Subcutaneous adipose tissue (tissue), 3 donors: ENCODE measurements around a stretch of chr2.

GRCh38 chr2:44169978-44170907 lies 1.6 kb downstream of the PPM1B start:
- PRO-cap = bidirectional peak, plus-strand start at chr2:44170574, minus-strand start at chr2:44170490
- RAMPAGE, long total RNA, 3 experiments = no peak in any of the 3 experiments

DNA sequence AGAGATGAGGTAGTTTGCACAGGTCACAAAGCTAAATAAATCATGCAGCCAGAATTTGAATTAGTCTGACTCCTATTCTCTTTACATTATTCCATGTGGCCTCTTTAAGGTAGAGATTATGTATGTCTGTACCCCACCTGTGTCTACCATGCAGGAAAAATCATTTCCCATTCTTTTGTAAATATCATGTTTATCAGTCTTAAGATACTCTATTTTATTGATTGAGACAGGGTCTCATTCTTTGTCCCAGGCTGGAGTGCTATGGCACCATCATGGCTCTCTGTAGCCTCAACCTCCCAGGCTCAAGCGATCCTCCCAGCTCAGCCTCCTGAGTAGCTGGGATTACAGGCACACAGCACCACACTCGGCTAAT lies 52.7 kb upstream of the SLC3A1 start:
- PRO-cap = no peak
- RAMPAGE, long total RNA, 3 experiments = no peak in any of the 3 experiments

GRCh38 chr2:44268387-44268650 lies 7.0 kb upstream of the SLC3A1 start:
- PRO-cap = unidirectional peak, plus-strand start at chr2:44268560
- RAMPAGE, long total RNA, 3 experiments = no peak in any of the 3 experiments

DNA sequence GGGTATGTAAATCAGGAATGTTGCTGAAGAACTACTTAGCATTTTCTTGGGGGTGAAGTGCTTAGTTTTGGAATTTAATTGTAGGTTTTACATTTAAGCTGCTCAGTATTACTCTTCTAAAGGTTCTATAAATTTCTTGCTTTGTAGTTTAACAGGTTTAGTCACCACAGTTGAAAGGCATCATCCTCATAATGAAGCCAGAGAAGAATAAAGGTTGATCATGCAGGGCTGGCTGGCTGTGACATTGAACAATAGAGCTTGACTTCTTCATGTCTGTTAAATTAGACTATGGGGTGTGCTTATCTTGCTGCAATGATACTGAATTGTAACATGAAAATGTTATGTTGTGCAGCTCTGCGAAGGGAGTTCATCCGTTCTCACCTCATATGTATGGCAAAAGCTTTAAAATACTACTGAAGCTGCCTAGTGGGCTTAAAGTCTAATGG lies 81.7 kb downstream of the CAMKMT start:
- PRO-cap = no peak
- RAMPAGE, long total RNA, 3 experiments = no peak in any of the 3 experiments

DNA sequence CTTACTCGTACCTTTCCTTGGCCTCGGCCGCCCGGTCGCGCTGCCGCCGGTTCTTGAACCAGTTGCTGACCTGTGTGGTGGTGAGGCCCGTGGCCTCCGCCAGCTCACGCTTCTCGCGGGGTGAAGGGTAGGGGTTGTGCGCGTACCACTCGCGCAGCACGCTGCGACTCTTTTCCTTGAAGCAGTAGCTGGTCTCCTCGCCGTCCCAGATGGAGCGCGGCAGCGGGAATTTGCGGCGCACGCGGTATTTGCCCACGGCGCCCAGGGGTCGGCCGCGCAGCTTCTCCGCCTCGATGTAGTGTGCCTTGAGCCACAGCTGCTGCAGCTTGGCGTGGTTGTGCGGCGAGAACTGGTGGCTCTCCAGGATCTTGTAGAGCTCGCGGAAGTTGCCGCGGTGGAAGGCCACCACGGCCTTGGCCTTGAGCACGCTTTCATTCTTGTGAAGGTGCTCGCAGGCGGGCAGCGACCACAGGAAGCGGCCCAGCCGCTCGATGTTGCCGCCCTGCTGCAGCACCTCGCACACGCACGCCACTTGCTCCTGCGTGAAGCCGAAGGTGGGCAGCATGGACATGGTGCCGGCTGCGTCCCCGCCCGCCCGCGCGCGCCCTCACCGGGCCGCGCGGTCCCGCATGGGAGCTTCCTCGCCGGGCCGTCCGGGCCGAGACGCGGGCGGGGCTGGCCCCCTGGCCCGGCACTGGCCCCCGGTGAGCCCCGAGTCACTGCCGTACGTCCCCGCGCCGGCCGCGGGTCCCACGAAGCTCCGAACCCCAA lies 527 bp downstream of the SIX2 start:
- PRO-cap = no peak
- RAMPAGE, long total RNA, 3 experiments = no peak in any of the 3 experiments

- PRO-cap = no peak
- RAMPAGE, long total RNA, 3 experiments = no peak in any of the 3 experiments
Observed at GRCh38 chr2:45168657-45169265, 159.5 kb upstream of the SIX2 start.

DNA sequence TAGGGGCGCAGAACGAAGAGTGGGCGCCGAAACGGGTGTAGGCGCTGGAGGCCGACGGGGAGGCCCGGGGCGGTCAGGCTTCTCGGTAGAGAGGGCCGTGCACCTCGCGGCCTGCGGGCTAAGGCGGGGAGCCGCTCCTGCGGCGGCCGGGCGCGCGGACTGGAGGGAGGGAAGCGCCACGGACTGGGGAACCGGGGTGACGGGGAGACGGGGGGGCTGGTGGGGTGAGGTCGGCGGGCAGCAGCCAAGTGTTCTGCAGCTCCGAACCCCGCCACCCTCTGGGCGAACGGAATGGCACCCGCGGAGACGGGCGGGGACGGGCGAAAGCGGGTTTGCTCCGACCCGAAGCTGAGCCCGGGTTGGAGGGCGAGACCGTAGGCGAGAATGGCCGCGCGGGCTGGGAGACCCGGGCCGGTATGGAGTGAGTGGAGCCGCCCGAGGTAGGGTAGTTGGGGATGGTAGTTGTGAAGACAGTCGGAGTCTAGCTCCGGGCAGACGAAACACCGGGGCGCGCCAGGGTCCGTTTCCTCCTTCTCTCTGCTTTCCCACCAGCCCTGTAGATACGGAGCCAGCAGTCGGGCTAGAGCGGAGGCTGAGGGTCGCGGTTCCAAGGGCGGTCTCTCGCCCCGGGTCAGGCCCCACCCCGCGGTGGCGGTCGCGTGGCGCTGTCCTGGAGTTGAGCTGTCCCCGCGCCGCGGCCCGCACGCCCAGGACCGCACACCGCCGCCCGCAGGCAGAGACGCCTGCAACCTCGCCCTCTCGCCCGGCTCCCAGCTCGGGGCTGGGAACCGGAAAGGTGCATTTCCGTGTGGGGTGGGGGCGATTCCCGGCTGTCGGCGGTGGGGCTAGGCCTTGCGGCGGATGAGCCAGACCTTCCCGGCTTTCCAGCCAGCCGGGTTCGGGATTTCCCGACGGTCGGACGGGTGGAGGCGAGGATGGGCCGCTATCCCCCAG lies 160.3 kb upstream of the SIX2 start:
- PRO-cap = no peak
- RAMPAGE, long total RNA, 3 experiments = no peak in any of the 3 experiments

DNA sequence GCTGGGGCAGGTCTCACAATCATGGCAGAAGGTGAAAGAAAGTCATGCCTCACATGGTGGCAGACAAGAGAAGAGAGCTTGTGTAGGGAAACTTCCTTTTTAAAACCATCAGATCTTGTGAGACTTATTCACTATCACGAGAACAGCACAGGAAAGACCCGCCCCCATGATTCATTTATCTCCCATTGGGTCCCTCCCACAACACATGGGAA lies 183.2 kb upstream of the SIX2 start:
- PRO-cap = no peak
- RAMPAGE, long total RNA, 3 experiments = start-site peak on the minus strand in 1 of 3 experiments, centred at position 76 of the sequence, 8 reads per replicate

DNA sequence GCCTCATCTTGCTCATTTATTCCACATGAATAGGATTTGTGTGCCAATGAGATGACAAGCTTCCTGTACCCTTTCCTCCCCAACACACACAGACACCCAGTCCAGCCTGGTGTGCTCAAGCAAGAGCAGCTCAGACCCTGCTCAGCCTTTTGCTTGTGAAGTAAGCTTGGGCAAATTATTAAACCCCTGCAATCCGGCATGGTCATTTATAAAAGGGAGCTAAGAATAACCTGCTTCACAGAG lies 280.4 kb downstream of the SRBD1 start:
- PRO-cap = no peak
- RAMPAGE, long total RNA, 3 experiments = no peak in any of the 3 experiments

DNA sequence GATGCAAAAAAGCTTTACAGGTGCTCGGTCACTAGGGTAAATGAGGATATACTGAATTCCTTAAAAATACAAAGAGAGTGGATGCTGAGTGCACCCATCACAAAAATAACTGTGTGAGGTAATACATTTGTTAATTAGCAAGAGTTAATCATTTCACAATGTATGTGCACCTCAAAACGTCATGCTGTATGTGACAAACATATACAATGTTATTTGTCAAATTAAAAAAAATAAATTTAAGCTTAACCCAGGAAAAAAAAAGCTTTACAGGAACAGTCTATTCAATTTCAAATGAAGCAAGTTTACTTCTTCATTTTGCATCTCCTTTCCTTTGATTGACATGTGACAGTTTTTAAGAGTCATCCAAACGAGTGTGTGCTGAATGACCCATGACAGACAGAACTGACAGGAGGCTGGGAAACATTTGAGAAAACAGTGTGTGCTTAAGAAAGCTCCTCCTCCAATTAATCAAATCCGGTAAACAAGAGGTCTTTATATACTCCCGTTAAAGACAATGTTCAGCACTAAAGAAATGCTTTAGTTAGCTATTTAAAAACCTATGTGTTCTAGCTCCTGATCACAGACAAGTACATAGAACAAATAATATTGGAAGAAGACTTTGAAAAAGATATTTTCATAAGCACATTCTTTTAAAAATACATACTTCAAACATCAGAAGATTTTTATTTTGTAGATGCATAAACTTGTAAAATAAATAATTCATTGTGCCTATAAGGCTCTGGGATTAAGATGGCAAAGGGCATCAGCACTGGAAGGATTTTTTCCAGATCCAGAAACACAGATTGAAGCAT lies 177.7 kb downstream of the SRBD1 start:
- PRO-cap = no peak
- RAMPAGE, long total RNA, 3 experiments = no peak in any of the 3 experiments

DNA sequence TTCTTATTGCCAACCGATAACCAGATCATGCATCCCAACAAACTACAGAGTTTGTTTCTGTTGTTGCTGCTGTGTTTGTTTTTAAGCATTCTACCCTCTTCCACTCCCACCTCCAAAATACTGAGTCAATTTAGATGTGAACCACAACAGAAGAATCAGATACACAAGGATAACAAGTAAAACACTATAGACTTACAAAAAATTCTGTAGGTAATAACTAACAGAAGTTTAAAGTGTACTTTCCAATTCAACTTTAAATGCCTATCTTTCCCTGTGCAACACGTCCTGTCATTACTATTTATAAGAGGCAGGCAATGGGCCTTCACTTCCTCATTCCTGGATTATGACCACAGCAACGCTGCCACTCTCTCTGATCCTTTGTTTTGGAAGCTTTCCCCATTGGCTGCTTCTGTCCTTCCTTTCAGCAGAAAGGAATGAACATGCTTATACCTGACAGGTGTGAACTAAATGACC lies 152.0 kb downstream of the SRBD1 start:
- PRO-cap = no peak
- RAMPAGE, long total RNA, 3 experiments = no peak in any of the 3 experiments

DNA sequence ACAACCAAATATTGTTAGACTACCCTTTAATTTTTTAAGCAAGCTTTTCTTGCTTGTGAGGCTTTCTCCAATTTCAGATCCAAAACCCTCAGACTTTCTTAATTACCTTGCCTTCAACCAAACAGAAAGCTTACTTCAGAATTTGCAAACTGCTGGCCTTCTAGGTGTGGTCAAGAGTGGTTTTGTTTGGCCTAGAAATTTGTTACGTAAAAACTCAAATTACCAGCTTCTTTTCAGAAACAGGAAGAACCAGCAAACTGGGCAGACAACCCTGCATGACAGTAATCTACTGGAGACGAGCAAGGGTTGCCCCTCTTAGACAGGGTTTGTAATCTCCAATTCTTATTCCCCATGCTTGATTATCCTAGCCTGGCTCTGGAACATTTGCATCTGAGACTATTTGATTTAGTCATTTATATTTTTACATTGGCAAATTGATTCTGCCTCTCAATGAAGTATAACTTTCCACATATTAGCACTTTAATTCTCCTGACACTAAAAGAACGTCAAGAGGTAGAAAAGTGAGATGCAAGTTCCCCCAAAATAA lies 27.0 kb downstream of the SRBD1 start:
- PRO-cap = no peak
- RAMPAGE, long total RNA, 3 experiments = no peak in any of the 3 experiments

DNA sequence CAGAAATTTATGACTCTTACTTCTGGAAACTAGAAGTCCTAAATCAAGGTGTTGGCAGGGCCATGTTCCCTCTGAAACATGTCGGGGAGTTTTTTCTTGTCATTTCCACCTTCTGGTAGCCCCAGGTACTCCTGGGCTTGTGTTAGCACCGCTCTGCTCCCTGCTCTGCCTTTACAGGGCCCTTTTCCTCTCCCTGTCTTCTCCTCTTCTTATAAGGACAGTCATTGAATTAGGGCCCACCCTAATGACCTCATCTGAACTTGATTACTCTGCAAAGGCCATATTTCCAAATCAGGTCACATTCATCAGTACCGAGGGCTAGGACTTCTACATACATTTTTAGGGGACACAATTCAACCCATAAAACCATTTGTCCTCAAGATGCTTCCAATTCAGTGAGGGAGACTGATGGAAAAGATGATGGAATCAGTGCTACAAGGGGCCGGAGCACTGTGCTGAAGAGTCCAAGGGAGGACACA lies 40.8 kb downstream of the PRKCE start:
- PRO-cap = no peak
- RAMPAGE, long total RNA, 3 experiments = no peak in any of the 3 experiments

GRCh38 chr2:45839429-45839694 lies 187.9 kb downstream of the PRKCE start:
- PRO-cap = no peak
- RAMPAGE, long total RNA, 3 experiments = no peak in any of the 3 experiments

GRCh38 chr2:45938775-45939677 lies 287.6 kb downstream of the PRKCE start:
- PRO-cap = no peak
- RAMPAGE, long total RNA, 3 experiments = no peak in any of the 3 experiments

- PRO-cap = unidirectional peak, plus-strand start at chr2:46119742
- RAMPAGE, long total RNA, 3 experiments = no peak in any of the 3 experiments
Observed at GRCh38 chr2:46119436-46119910, 177.7 kb upstream of the EPAS1 start.

GRCh38 chr2:46164017-46164699 lies 133.0 kb upstream of the EPAS1 start:
- PRO-cap = no peak
- RAMPAGE, long total RNA, 3 experiments = no peak in any of the 3 experiments

GRCh38 chr2:46339765-46340459 lies 42.7 kb downstream of the EPAS1 start:
- PRO-cap = no peak
- RAMPAGE, long total RNA, 3 experiments = no peak in any of the 3 experiments

GRCh38 chr2:46360577-46361363 lies 63.6 kb downstream of the EPAS1 start:
- PRO-cap = no peak
- RAMPAGE, long total RNA, 3 experiments = no peak in any of the 3 experiments

GRCh38 chr2:46366586-46366943 lies 69.4 kb downstream of the EPAS1 start:
- PRO-cap = no peak
- RAMPAGE, long total RNA, 3 experiments = no peak in any of the 3 experiments